ENCODE data around the gene GBGT1.

- PRO-cap = no peak
- RAMPAGE, long total RNA = no peak
Measured at GRCh38 chr9:132769354-132769946, 99.2 kb downstream of the GTF3C4 start.

- PRO-cap = no peak
- RAMPAGE, long total RNA = no peak
Measured at GRCh38 chr9:132902551-132902998, 23.9 kb downstream of the SPACA9 start.

DNA sequence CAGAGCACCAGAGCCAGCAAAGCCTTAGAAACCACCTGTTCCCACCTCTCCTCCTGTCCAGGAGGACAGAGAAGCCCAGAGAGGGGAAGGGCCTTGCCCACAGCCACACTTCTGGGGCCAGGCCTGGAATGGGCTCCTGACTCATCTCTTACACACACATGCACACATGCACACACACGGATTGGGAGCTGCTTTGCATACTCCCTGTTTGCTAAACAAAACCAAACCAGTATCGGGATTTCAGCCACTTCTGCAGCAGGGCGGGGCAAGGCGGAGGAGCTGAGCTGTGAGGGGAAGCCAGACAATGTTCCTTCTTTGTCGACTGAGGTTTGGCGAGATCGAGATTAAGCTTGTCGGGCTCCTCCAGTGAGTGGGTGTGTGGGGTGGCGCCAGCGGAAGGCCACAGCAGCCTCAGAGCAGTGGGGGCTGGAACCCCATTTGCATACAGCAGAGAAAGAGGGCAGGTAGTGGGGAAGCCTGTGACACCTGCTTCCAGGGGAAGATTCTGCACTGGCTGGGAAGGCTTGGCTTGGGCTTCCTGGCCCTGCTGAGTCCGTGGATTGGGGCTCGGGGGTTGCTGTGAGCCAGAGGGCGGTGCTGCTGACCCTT is 16.0 kb downstream of the GFI1B start:
- PRO-cap = no peak
- RAMPAGE, long total RNA = no peak

GRCh38 chr9:133080959-133081679 is 19.3 kb downstream of the CEL start:
- PRO-cap = no peak
- RAMPAGE, long total RNA = no peak

- PRO-cap = no peak
- RAMPAGE, long total RNA = no peak
Measured at GRCh38 chr9:133147181-133148316, 16.2 kb downstream of the GBGT1 start.

DNA sequence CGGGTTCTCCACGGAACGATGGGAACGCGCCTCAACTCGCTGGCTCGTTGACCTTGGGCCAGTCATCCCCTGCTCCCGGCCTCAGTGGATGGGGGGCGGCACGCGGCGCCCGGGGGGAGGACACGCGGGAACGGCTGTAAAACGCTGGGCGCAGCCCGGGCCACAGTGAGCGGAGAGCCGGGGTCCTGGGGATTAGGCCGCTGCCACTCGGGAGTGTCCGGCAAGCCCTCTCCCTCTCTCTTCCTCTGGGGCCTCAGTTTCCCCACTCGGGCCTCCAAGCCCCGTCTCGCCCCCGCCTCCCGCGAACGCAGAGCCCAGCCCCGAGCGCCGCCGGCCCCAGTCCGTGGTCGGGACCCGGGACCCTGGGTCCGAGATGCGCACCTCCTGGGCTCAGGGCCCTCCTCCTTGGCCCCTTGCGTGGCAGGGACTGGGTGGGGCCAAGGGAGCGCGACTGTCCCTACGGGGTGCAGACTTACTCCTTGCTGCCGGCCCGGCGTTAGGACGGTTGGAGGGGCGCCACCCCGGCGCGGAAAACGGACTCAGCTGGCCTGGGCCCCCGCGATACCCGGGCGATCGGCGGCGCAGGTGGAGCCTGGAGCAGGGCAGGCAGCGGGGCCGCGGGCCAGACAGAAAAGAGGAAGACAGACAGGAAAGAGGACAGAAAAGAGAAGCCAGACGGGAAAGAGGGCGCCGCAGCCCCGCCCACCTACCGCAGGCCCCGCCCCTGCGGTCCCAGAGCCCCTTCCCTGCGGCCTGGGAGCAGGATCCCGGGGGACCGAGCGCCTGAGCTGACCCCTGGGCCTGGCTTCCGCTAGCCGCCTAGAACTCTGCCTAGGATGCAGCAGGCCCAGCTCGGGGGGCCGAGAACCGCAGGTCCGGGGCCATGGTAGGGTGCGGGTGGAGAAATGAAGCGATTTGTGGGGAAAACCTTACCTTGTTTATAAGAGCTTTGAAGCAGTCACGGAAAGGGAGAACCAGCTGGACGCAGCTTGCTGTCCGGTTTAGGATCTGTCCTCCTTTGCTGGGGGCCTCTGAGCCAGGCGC is at the start of gene GBGT1:
GBGT1 (minus strand) TSS at position 637 of the 1,044 bp plus-strand sequence.
- PRO-cap = no peak
- RAMPAGE, long total RNA = no peak

GRCh38 chr9:133239439-133240024 is 30.5 kb upstream of the OBP2B start:
- PRO-cap = no peak
- RAMPAGE, long total RNA = no peak

DNA sequence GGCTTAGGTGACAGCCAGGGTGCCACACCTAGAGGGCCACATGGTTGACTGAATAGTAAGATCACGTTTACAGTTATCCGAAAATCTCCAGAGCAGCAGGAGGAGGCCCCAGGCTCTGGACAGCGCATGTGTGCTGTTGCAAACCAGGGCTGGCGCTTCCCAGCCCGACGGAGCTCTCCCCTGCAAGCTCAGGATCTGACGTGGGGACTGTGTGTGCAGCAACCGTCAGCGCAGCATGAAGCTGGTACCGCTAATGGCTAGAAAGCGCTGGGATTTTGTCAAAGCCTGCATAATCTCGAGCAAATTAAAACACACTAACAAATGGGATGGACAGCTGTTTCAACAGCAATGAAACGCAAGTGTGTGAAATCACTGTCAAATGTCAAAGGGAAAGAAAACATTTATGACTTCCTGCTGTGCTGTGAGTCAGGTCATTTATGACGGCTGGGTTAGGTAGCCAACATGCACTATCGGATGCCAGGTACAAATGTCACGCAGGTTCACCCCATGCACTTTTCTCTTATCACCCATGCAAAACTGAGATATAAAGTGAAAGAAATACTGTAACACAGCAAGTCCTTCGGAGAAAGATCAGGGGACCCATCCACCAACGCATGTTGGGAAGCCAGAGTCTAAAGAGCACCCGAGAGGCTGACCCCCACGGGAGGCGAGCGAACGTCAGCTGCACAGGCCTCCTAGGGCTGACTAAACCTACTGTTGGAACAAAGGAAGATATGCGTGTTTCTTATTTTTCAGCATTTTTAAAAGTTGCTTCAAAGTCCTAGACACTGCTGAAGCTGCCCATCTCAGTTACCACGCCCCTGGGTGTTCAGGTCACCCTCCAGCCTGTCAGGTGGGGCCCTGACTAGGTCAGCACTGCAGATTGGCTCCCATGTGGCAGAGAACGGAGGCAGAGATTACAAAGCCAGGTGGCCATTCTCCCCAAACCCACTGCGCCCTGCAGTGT is 7.3 kb downstream of the SURF4 start:
- PRO-cap = no peak
- RAMPAGE, long total RNA = no peak

DNA sequence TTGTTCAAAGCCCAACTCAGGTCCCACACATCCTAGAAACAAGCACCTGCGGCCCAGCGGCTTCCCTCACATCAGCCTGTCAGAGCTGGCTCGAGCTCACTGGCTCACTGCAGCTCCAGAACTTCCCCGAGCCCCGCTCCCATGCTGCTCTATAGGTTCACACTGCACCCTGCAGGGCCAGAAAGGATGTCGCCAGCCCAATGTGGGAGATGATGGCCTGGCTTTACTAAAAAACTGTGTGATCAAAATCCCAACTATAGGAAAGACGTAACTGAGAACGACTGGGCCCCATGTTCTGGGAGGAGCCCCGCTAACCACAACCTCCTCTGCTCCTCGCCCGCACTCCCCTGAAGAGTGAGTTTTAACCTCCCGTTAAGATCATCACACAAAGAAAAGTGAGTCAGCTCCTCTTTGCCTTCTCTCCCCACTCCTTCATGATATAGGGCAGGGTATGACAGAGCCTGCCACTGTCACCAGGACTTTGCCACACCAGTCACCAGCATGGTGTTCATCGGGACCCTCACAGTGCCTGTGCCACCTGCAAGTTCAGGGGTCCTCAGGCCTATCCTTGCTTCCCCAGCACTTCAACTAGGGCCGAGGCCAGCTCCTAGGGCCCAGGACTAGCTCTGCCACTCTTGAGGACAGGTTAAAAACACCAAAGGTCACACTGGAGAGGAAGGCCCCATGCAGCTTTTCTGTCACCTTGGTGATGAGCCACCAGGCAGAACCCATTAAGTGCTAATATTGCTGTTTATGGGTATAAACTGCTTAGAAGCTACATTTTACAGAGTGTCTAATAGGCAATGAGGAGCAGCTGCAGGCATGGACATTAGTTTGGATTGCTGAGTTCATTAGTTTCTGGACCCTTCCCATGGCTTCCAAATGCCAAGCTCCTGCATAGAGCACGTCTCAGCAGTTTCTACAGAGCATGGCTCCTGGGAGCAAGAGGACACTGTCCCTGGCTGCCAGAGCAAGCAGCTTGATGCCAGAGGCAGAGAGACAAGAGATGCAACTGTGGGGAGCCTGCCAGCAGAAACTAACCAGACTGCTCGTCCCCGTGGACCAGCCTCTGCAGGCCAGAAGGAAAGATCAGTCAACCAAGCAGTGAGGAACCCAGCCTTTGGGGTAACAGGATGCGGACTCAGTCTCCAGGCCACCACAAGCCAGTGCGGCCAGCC is 4.2 kb downstream of the SURF4 start:
- PRO-cap = no peak
- RAMPAGE, long total RNA = no peak

- PRO-cap = no peak
- RAMPAGE, long total RNA = no peak
Measured at GRCh38 chr9:133440918-133441506, 18.8 kb upstream of the CACFD1 start.

DNA sequence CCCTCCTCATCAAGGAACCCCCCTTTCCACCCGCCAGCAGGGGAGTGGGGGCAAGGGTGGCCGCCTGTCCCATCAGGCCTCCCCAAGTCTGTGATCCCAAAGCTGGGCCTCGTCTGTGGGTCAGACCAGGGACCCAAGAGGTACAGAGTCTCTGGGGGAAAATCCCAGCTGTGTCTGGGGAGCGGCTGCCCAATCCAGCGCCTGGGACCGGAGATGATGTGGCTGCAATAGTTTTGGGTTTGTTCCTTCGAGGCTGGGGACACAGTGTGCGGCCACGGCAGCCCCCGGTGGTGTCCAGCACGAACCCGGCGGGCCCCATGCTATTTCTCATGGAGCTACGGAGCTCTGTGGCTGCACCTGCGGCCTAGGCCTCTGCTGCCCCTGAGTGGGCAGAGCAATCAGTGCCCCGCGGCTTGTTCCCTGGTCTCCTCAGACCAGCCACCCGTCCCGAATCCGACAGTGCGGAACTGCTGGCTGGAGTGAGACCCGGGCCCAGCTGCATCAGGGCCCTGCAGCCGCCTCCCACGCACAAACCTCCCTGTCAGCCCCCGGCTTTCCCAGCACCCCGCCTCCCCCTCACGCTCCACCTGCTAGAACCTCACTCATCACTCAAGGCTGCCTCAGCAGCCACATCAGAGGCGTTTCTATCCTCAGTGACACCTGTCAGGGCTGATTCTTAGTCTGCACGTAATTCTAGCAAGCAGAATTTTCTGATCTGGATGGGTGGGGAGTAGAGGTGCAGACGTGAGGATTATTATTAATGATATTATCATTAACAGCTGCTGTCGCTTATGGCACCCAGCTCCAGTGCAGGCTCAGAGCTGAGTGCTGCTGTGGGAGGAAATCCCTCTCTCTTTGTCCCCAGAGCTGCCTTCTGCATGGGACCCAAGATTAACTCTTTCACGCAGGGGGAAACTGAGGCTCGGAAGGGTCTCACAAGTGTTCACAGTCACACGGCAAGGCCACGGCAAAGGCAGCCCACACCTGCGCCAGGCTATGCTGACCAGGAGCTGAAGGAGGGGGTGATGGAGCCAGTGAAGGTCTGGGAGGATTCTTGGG is 28.9 kb downstream of the SARDH start:
- PRO-cap = no peak
- RAMPAGE, long total RNA = no peak

GRCh38 chr9:133842208-133842641 is 104.1 kb upstream of the SARDH start:
- PRO-cap = no peak
- RAMPAGE, long total RNA = no peak

DNA sequence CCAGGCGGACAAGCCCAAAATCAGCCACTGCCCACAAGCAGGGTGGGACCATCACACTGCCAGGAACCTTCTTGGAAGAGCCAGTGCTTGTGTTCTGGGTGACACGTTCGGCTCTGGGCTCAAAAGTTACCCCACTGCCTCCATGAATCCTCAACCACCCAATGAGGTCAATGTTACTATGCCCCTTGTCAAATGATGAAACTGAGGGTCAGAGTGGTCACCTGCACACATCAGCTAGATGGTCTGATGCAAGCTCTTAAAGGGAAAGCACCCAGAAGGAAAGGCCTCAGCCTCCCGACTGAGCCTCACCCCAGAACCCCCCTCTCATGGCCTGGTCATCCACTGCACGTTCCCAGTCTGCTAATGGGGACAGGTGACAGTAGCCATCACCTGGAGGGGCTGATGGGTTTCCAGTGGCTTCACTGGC is 114.8 kb downstream of the VAV2 start:
- PRO-cap = no peak
- RAMPAGE, long total RNA = no peak

- PRO-cap = no peak
- RAMPAGE, long total RNA = no peak
Measured at GRCh38 chr9:133892015-133892448, 100.1 kb downstream of the VAV2 start.

- PRO-cap = no peak
- RAMPAGE, long total RNA = no peak
Measured at GRCh38 chr9:133991417-133991575, 828 bp downstream of the VAV2 start.

DNA sequence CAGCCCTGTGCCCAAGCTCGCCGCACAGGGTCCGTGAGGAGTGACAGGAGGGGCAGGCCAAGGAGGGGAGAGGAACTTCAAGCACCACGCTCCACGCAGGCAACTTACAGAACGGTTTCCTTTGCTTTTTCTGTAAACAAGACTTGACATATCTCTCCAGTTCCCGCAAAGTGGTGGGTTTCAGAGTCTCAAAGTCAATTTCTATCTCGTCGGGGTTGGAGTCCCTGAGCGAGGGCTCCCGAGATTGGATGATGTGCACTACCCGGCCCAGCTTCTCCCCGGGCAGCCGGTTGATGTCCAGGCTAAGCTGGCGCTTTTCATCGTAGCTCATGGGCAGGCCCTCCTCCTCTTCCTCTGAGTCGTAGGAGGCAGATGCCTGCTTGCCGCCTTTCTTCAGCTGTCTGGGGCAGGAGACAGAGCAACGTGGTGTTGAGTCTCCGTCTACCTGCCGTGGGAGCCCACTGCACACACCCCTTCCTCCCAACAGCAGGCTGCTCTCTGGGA is 10.7 kb downstream of the BRD3OS start:
- PRO-cap = no peak
- RAMPAGE, long total RNA = no peak

DNA sequence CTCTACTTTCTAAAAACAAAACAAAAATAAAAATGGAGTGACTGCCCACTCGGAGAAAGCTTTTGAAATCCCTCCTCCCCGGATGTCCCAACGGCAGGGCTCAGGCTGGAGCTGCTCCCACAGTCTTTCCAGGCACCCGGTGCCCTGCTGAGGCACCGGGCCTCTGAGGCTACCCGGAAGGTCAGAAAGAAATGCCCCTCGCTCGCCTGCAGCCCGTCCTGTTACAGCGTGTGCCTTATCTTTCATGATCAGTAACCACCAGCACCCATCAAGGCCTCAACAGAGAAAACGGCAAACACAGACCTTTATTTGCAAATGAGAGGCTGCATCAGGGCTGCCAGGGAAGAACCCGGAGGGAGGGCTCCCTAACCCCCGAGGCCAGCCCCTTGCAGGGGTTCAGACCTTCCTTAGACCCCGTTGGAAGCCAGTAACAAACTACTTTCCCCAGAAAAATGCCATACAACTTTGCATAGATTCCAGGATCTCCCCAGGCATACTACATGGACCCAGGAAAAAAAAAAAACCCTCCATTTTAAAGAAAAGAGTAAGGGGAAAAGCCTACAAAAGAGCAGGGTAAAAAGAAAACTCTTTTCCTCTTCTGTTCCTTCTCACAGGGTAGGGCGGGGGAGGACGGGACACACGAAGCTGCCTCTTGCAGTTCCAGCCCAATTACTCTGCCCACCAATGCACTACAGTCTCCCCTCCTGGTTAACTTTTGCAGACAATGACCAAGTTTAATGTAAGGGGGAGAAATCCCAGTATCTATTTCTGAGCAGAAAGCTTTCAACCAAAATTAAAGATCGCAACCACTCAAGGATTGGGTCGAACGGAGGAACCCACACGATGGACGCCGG is 1.5 kb downstream of the BRD3 start:
- PRO-cap = no peak
- RAMPAGE, long total RNA = no peak

DNA sequence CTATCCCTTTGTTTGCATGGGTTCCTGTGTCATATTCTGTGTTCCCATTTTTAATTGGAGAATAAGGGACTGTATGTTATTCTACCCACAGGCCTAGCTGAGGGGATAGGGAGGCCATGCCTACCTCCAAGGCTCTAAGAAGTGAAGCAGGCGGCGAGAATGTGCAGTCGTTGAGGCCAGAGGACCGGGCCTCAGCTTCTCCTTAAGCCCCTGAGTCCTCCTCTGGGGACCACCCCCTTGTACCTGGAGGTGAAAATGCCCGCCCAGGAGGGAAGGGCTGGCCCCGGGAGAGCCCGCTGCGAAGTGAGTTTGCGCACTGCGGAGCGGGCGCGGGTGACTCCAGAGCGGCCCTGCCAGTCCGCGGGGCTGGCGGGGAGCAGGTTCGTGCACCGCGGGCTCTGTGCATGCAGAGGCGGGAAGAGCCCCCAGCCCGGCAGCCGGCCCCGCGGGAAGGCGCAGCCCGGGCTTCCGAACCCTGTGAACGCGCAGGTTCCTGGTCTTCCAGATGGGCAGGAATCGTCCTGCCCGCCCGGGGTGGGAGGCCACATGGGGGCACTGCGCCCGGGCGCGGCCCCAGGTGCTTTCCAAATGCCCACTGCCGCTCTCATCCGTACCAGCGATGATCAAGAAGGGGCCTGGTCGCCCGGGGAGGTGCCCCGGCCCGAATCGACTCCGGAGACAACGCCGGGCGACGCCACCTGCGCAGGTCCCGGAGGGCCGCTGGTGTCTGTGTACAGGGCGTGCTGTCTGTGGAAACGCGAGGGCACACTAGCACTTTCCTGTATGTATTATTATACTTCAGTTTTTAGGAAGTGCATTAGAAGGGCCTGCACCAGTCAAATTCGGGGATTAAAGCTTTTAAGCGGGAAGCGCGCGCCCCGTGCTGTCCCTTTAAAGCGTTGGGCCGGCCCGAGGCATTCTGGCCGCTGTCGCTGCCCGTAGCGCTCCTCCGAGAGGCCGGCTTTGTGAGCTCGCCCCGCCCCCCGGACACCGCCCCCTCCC is 519 bp upstream of the WDR5 start:
- PRO-cap = no peak
- RAMPAGE, long total RNA = no peak

GRCh38 chr9:134175201-134175657 is 39.3 kb downstream of the WDR5 start:
- PRO-cap = no peak
- RAMPAGE, long total RNA = no peak

DNA sequence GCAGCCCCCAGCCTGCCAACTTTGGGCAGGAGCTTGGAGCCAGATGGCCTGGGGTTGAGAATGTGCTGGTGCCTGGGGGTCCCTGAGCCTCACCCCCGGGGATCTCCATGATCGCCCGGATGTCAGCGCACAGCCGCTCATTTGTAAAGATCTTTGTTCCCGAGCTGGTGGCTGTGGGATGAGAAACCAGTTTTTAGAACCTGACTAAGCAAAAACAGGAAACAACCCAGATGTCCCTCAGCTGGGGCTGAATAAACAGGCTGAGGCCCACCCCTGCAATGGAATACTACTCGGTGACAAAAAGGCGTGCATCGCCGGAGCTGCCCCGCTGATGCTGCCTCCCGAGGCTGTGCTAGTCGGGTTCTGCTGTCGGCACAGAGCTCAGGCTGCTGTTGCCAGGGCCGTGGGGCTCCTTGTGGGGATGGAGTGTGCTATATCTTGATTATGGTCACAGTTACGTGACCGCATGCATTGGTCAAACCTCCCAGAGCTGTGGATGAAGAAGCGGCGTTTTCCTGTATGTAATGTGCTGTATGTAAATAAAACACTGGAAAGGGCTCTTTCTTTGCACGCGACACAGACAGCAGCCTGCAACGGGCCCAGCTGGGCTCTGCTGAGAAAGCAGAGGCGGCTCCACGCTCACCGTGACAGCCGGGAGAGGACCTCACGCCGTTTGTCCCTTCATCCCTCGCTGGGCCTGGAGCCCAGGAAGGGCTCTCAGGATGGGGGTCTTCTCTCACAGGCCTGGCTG is 79.9 kb downstream of the WDR5 start:
- PRO-cap = no peak
- RAMPAGE, long total RNA = no peak